ENCODE measurements around a stretch of chr18.

- RRBS: no CpG with 5 or more reads among the region's 8 CpGs
Measured at GRCh38 chr18:56459149-56459628, 179.2 kb downstream of the TXNL1 start.

- RRBS: no CpG with 5 or more reads among the region's 2 CpGs
Measured at GRCh38 chr18:56569389-56569910, 68.9 kb downstream of the TXNL1 start.

- RRBS: no CpG with 5 or more reads among the region's 8 CpGs
Measured at GRCh38 chr18:56672446-56672713, 21.2 kb downstream of the WDR7 start.

- RRBS: no CpG with 5 or more reads among the region's 4 CpGs
Measured at GRCh38 chr18:56975930-56976335, 171.0 kb upstream of the BOD1L2 start.

GRCh38 chr18:57121325-57122321 lies 25.3 kb upstream of the BOD1L2 start:
- RRBS: 12% methylated on average over 6 of the region's 42 CpGs

- RRBS: 9% methylated on average over 7 of the region's 60 CpGs
Measured at GRCh38 chr18:57437602-57438385, 2.6 kb downstream of the ONECUT2 start.

GRCh38 chr18:57627434-57627993 lies 5.9 kb upstream of the NARS1 start:
- RRBS: no CpG with 5 or more reads among the region's 11 CpGs

DNA sequence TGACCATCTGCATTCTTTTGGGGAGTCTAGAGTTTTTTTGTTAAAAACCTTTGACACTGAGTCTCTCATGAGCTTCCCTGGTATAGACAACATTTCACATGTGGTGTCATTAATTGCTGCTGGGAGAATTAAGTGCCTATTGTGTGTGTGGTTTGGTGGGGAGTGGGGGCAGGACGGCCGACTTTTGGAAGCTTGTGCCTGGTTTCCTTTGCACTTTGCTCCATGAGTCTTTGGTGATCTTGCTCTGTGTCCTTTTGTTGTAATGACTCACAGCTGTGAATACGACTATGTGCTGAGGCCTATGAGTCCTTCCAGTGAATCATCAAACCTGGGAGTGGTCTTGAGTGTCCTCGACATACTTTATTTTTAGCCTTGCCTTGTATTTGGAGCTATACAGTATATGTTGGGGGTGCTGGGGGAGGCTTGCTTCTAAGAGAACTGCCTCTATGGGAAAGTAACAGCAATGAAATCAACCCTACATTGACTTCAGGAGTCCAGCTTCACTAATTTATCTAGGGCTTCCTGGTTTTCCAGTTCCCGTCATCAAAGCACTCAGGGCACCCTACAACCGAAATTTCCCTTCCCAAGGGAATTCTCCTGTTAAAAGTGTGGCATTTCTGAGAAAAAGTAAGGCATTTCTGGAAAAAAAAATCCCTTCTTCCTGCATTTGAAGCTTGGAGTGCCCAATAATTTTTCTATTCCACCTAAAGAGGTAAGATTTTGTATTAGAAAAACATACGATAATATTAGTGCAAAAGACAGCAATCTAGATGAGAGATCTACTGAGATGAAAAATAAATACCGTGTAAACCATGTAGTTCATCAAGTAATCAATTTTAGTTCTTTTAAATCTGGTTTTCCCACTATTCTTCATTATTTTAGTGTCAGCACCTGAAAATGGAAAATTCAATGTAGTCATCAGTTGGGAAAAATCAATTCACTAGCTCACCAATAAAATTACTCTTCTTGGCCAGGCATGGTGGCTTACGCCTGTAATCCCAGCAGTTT lies 72.4 kb upstream of the NARS1 start:
- RRBS: no CpG with 5 or more reads among the region's 9 CpGs

GRCh38 chr18:57719327-57720112 lies 83.6 kb downstream of the ATP8B1 start:
- RRBS: no CpG with 5 or more reads among the region's 29 CpGs

- RRBS: no CpG with 5 or more reads among the region's 9 CpGs
Measured at GRCh38 chr18:57772426-57772807, 30.7 kb downstream of the ATP8B1 start.

DNA sequence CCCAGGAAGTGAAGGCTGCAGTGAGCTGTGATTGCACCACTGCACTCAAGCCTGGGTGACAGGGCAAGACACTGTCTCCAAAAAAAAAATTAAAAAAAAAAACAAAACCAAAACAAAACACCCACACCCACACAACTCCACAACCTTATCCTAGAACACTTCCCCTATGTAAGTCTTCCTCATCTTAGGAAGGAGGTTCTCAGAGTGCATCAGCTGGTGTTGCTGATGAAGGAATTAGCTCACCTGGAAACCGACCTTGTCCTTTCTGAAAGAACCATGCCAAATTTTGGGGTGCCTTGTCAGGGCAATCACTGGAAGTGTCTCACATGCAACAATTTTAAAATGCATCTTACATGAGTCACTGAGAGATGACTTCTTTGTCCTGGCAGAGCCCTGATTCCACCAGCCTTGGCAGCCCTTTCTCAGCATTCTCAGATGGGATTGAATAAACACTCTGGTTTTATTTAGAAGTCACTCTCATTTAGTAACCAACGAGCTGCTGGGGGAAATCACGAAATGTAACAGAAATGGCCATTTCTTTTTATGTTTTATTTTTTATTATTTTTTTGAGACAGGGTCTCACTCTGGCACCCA lies 3.7 kb upstream of the ATP8B1 start:
- RRBS: no CpG with 5 or more reads among the region's 3 CpGs

GRCh38 chr18:57902264-57902695 lies 99.2 kb upstream of the ATP8B1 start:
- RRBS: no CpG with 5 or more reads among the region's 4 CpGs

DNA sequence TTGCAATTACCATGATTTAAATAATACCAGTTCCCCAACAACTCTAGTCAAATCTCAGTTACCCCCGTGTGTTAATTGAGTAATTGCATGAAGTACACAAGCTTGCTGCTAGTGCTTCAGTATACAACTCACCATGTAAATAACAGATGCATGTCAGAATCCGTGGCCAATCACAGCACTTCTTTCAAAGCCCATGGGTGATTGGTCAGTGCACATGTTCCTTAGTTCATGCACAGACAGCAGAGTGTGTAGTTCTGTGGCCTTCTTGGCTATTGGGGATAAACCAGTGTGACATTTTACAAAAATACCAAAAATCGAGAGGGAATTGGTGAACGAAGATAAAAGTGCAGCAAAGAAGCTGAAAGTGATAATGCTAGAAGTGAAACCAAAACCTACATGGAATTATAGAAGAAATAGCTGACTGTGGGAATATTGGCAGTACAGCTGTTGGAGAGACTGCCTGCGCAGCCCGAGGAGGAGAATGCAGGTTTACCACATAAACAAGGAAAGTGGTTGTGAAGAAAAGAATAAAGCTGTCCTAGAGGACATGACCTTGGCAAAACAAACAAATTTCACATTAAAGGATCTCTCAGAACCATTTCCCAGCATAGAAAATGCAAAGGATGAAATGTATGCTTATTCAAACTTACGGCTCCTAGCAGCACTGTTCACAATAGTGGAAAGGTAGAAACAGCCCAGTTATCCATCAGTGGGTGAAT lies 59.5 kb downstream of the NEDD4L start:
- RRBS: no CpG with 5 or more reads among the region's 7 CpGs

- RRBS: no CpG with 5 or more reads among the region's 8 CpGs
Measured at GRCh38 chr18:58117776-58118441, 73.9 kb downstream of the NEDD4L start.

- RRBS: no CpG with 5 or more reads among the region's 3 CpGs
Measured at GRCh38 chr18:58215939-58216667, 172.1 kb downstream of the NEDD4L start.

DNA sequence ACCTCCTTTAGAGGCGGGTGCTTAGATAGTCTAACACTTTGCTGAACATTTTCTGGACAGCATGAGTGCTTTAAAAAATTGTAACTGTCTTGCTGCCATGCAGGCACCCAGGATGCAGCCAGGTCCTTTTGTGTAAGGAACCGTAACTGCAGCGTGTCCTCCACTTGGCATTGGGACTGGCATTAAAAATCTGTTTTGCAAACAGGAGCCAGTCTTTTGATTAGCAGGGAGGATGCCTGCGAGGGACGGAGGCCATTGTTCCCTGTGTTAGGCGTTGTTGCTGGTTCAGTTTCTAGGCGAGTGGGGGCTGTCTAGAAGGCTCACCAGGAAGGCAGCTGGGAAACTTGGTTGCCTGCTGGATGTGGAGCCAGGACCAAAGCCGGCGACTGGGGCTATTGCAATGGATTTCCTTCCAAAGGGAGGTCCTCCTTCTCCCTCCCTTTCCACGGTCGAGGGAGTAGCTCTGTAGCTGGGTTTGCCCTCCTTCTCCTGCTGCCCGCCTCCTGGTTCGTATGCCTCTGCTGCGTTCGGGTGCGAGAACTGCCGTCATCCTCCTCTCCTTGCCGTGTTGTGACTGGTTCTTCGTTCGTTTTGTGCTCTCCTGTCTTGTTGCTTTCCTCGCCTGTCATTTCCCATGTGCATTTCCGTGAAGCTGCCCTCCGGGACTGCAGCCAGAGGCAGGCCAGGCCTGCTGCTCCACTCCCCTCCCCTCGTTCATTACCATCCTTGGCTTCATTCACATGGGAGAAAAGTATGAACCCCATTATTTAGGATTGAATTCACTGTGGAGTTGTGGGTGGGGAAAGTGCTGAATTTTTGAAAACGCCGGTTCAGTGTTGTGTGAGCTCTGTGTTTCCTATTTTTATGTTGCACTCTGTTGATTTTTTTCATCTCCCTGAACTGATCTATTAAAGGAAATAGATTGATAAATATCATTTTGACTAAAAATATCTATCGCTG lies 203.4 kb downstream of the NEDD4L start:
- RRBS: no CpG with 5 or more reads among the region's 27 CpGs

- RRBS: no CpG with 5 or more reads among the region's 10 CpGs
Measured at GRCh38 chr18:58397189-58398031, 231.5 kb downstream of the ALPK2 start.

GRCh38 chr18:58402994-58403525 lies 225.8 kb downstream of the ALPK2 start:
- RRBS: no CpG with 5 or more reads among the region's 9 CpGs

GRCh38 chr18:58416624-58417601 lies 212.0 kb downstream of the ALPK2 start:
- RRBS: no CpG with 5 or more reads among the region's 11 CpGs

- RRBS: no CpG with 5 or more reads among the region's 5 CpGs
Measured at GRCh38 chr18:58538500-58539146, 90.3 kb downstream of the ALPK2 start.